Heart left ventricle (tissue), 7 donors: ENCODE measurements around the genes CLEC5A and PRSS2.

DNA sequence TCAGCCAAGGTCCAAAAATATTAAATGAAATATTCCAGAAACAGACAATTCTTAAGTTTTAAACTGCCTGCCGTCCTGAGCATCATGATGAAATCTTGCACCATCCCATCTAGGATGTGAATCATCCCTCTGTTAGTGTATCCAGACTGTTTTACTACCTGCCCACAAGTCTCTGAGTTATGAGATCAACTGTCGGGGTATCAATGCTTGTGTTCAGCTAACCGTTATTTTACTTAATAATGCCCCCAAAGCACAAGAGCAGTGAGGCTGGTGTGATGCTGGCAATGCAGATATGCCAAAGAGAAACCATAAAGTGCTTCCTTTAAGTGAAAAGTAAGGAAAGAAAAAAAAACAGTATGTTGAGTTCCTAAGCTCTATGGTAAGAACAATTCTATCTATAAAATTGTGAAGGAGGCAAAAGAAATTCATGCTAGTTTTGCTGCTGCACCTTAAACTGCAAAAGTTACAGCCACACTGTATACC lies 11.2 kb downstream of the KDM7A start:
- PRO-cap, 6 experiments: no peak in any of the 6 experiments
- RAMPAGE, long total RNA, 2 experiments: no peak in any of the 2 experiments
- RRBS: no CpG with 5 or more reads among the region's 3 CpGs

GRCh38 chr7:140170280-140170724 lies 6.5 kb downstream of the KDM7A start:
- PRO-cap, 6 experiments: no peak in any of the 6 experiments
- RAMPAGE, long total RNA, 2 experiments: no peak in any of the 2 experiments
- RRBS: no CpG with 5 or more reads among the region's 3 CpGs

DNA sequence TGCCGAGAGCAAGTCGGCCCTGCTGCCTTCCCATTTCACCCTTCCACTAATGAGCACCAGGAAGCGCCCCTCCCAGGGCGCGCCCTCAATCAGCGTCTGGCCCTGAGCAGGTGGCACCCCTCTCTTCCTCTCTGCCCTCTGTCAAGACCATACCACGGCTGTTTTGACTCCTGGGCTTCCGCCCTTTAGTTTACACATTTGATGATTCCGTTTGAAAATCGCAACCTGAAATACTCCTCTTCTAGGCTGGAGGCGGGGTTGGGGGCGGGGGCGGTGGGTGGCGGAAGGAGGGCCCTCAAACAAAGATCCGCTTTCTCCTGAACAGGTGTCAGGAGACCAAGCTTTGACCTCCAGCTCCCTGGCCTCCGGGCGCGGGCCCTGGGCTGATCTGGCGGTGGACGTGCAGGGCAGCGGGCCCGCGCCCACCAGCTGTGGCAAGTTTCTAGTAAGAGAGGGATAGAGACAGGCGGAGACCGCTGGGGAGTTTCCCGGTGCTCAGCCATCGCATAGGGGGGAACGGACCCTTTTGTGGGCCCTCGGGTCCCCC lies 53.2 kb upstream of the KDM7A start:
- PRO-cap, 6 experiments: peak in 1 of 6 experiments; most common minus-strand start position 48 of the sequence (in 1)
- RAMPAGE, long total RNA, 2 experiments: no peak in any of the 2 experiments
- RRBS: 0% methylated on average over 3 of the region's 29 CpGs

- PRO-cap, 6 experiments: no peak in any of the 6 experiments
- RAMPAGE, long total RNA, 2 experiments: no peak in any of the 2 experiments
- RRBS: no CpG with 5 or more reads among the region's 4 CpGs
These were observed 23.6 kb downstream of the MKRN1 start for GRCh38 chr7:140455627-140456090.

DNA sequence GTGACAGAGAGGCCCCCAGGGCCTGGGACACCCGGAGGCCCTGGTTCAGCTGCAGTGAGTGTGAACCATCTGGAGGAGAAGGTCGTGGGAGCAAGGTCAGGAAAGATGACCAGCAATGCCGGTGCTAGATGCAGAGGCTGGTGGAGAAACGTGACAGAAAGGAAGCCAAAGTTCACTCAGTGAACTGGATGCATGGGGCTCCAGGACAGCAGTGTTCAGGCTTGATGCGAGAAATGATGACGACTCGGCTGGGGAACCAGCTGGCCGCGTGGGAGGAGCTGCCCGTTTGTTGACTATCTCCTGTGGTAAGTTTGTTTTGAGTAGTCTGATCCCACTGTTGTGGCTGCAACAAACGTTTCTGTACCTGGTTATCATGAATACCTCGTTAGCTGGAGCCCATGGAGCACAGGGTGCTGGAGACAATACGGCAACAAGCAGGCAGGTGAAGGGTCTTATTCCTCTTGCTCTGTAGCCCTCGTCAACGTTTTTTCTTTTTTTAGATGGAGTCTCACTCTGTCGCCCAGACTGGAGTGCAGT lies 54.2 kb upstream of the MKRN1 start:
- PRO-cap, 6 experiments: peak in 1 of 6 experiments; most common plus-strand start position 323 of the sequence (in 1)
- RAMPAGE, long total RNA, 2 experiments: no peak in any of the 2 experiments
- RRBS: 55% methylated on average over 2 of the region's 16 CpGs

- PRO-cap, 6 experiments: peak in 2 of 6 experiments; most common plus-strand start chr7:140594551 (in 2); most common minus-strand start chr7:140594418 (in 2)
- RAMPAGE, long total RNA, 2 experiments: no peak in any of the 2 experiments
- RRBS: no CpG with 5 or more reads among the region's 16 CpGs
These were observed 46.4 kb downstream of the DENND2A start for GRCh38 chr7:140594090-140594740.

DNA sequence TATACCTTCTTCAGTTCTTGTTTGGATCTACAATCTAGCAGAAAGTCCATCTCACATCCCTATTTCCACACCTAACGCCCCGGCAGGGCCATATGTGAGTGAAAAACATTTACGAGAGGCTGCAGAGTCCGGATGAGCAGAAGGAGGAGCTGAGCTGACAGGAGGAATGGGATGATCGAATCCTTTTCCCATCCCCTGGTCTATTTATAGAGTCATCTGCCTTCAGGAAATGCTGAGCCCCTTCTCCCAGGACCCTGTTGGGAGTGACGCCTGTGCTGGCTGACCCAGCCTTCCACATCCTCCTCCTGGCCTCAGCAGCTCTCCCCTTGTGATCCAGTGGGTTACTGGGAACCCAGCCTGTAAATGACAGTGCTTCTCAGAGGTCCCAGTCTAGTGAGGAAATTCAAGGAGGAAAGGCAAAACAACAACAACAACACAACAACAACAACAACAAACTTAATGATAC lies 16.6 kb downstream of the DENND2A start:
- PRO-cap, 6 experiments: peak in 1 of 6 experiments; most common plus-strand start position 388 of the sequence (in 1); most common minus-strand start position 177 of the sequence (in 1)
- RAMPAGE, long total RNA, 2 experiments: no peak in any of the 2 experiments
- RRBS: 44% methylated on average over 2 of the region's 6 CpGs

DNA sequence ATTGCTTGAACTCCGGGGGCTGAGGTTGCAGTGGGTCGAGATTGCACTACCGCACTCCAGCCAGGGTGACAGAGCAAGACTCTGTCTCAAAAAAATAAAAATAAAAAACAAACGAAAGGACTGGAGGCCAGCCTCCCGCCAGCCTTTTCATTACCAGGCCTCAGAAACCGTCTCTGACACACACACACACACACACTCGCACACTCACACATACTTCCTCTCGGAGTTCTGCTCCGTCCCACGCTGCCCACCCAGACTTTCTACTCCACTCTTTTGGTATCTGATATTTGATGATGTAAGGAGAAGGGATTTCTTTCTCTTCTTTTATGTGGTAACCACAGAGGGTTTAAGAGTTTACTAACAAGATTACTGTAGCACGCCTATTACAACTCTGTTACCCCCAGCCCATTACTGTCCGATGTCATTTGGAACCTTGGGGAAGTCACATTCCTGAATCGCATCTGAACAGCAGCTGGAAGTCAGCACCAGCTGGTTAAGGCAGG lies 1.3 kb downstream of the DENND2A start:
- PRO-cap, 6 experiments: peak in 4 of 6 experiments; most common minus-strand start position 463 of the sequence (in 3)
- RAMPAGE, long total RNA, 2 experiments: no peak in any of the 2 experiments
- RRBS: no CpG with 5 or more reads among the region's 13 CpGs

DNA sequence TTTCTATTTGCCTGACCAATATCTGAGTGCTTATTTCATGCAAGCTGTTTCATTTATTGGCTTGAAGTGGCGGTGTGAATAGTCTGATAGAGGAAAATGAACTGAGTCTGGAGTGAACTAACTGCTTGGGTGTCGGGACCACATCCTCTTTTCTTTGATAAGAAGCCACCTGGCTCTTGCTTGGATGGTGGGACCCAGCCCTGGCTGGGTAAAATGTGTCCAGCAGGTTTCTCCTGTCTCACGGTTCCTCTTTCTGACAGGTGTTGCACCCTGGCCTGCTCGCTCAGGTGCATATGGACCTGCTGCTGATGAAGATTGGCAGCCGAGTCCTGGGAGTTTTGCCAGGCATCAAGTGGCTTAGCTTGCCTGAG lies 1.6 kb downstream of the ADCK2 start:
- PRO-cap, 6 experiments: no peak in any of the 6 experiments
- RAMPAGE, long total RNA, 2 experiments: no peak in any of the 2 experiments
- RRBS: no CpG with 5 or more reads among the region's 5 CpGs

DNA sequence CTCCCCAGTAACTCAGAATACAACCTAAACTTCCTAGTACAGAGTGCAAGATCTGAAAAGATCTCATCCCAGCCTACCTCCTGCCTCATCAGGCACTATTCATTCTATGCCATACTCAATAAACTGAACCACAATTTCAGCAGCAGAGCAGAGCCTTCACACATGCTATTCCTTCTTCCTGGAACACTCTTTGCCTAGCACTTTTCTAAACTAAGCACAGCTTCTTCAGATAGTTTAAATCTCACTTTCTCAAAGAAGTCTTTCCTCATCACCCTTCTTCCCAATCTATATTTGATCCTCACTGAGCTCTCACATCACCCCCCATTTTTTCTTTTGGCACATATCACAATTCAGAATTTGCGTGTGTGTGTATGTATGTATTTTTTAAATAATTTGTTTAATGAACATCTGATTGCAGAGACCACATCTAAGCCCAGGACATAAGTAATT lies 38.3 kb downstream of the BRAF start:
- PRO-cap, 6 experiments: no peak in any of the 6 experiments
- RAMPAGE, long total RNA, 2 experiments: no peak in any of the 2 experiments
- RRBS: no CpG with 5 or more reads among the region's 1 CpG

- PRO-cap, 6 experiments: peak in 1 of 6 experiments; most common minus-strand start chr7:141291163 (in 1)
- RAMPAGE, long total RNA, 2 experiments: no peak in any of the 2 experiments
- RRBS: no CpG with 5 or more reads among the region's 10 CpGs
These were observed 217.1 kb downstream of the TMEM178B start for GRCh38 chr7:141290893-141291394.

GRCh38 chr7:141946722-141947221 lies at the start of gene CLEC5A:
Gene CLEC5A, minus strand, starts transcription at chr7:141946974.
- PRO-cap, 6 experiments: no peak in any of the 6 experiments
- RAMPAGE, long total RNA, 2 experiments: no peak in any of the 2 experiments
- RRBS: no CpG with 5 or more reads among the region's 3 CpGs

DNA sequence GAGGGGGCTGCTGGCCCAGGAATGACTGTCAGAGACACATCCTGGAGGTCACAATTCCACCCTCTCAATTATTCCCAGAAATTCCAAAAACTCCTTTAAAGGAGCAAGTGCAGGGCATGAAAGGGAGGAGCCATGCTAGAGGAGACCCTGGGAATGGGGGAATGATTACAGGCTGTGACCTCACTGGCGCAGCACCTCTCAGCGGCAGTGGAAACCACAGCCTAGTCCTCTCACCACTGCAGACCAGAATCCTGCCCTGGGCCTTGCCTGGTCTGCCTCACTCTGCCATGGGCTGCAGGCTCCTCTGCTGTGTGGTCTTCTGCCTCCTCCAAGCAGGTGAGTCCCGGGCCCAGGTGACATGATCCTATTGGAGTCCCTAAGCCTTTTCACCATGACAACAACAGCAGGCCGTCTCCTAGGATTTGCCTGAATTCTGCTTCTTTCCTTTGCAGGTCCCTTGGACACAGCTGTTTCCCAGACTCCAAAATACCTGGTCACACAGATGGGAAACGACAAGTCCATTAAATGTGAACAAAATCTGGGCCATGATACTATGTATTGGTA lies 50.5 kb upstream of the PRSS58 start:
- PRO-cap, 6 experiments: no peak in any of the 6 experiments
- RAMPAGE, long total RNA, 2 experiments: no peak in any of the 2 experiments
- RRBS: no CpG with 5 or more reads among the region's 5 CpGs

- PRO-cap, 6 experiments: no peak in any of the 6 experiments
- RAMPAGE, long total RNA, 2 experiments: no peak in any of the 2 experiments
- RRBS: no CpG with 5 or more reads among the region's 16 CpGs
These were observed 126.7 kb upstream of the PRSS58 start for GRCh38 chr7:142384228-142385218.

DNA sequence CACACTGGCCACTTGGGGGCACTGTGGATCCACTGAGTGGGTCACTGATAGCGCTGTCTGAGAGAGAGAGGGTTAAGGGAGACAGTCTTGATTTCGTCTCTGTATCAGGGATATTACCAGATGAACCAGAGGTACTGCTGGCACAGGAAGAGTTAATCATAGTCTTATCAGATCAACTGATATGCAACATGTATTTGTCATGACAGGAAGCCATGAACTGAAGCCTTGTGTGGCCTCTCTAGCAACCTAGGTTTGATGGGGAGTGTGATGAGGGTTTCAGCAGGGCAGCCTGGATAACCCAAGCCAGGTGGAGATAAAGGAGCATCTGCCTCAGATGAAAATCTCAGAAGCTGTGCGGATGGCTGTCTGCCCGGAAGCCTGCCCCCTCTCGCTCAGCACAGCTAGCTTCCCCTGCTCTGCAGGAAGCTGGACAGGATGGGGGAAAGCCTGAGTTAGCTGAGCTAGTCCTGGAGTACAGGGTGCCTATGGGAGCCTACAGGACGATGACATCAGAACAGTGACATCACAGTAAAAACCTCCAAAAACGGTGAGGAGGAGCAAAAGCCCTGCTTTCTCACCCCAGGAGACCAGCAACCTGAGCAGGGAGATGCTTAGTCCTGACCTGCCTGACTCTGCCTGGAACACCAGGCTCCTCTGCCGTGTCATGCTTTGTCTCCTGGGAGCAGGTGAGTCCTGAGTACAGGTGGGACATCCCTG lies 213.9 kb upstream of the PRSS1 start:
- PRO-cap, 6 experiments: no peak in any of the 6 experiments
- RAMPAGE, long total RNA, 2 experiments: no peak in any of the 2 experiments
- RRBS: no CpG with 5 or more reads among the region's 8 CpGs

- PRO-cap, 6 experiments: no peak in any of the 6 experiments
- RAMPAGE, long total RNA, 2 experiments: no peak in any of the 2 experiments
- RRBS: no CpG with 5 or more reads among the region's 6 CpGs
These were observed 128.9 kb upstream of the PRSS1 start for GRCh38 chr7:142620294-142620790.

GRCh38 chr7:142636476-142637143 lies 112.7 kb upstream of the PRSS1 start:
- PRO-cap, 6 experiments: no peak in any of the 6 experiments
- RAMPAGE, long total RNA, 2 experiments: no peak in any of the 2 experiments
- RRBS: no CpG with 5 or more reads among the region's 6 CpGs

DNA sequence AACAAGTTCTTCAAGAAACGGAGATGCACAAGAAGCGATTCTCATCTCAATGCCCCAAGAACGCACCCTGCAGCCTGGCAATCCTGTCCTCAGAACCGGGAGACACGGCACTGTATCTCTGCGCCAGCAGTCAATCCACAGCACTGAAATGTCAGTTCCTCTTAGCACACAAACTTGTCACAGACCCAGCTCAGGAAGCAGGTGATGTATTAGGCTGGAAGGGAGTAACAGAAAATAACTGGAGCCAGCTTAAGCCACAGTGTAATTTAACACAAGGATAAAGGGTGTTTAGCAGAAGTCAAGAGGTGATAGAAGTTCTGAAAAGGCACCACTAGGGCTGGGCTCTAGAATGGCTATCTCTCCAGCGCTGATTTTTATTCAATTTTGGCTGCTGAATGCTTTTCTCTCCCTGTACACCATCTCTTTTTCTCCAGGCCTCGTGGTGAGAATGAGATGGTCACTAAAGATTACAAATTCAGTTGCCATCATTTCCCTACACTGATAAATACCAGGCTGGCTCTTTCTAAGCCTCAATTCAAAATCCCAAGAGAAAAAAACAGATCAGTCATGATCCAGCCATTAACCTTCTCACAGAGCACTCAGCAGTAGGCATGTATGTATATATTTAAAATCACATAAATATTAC lies 102.8 kb upstream of the PRSS1 start:
- PRO-cap, 6 experiments: no peak in any of the 6 experiments
- RAMPAGE, long total RNA, 2 experiments: no peak in any of the 2 experiments
- RRBS: no CpG with 5 or more reads among the region's 8 CpGs

GRCh38 chr7:142733174-142733624 lies 16.1 kb upstream of the PRSS1 start:
- PRO-cap, 6 experiments: no peak in any of the 6 experiments
- RAMPAGE, long total RNA, 2 experiments: no peak in any of the 2 experiments
- RRBS: no CpG with 5 or more reads among the region's 8 CpGs

DNA sequence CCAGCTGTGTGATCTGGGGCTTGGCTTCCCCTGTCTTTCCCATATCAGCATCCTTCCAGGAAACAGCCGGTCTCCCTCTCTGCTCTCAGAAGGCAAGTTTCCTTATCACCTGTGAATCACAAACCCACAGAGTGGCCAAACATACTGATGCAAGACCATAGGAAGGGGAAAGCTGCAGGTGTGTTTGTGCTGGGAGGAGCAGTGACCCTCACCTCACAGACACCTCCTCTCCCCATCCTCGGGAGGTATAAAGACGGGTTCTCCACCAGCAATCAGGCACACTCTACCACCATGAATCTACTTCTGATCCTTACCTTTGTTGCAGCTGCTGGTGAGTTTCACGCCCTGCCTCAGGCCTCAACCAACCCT lies at the start of gene PRSS2:
Gene PRSS2 (plus strand): TSS at position 279 of the 369 bp plus-strand sequence.
- PRO-cap, 6 experiments: no peak in any of the 6 experiments
- RAMPAGE, long total RNA, 2 experiments: no peak in any of the 2 experiments
- RRBS: no CpG with 5 or more reads among the region's 4 CpGs